Osteoblast (primary cell): Measurements from ENCODE around the gene ISLR2.

- CAGE, long polyA plus RNA, result no peak
- RRBS, result no CpG with 5 or more reads among the region's 3 CpGs
Measured at GRCh38 chr15:73374479-73374776, 5.7 kb upstream of the HCN4 start.

DNA sequence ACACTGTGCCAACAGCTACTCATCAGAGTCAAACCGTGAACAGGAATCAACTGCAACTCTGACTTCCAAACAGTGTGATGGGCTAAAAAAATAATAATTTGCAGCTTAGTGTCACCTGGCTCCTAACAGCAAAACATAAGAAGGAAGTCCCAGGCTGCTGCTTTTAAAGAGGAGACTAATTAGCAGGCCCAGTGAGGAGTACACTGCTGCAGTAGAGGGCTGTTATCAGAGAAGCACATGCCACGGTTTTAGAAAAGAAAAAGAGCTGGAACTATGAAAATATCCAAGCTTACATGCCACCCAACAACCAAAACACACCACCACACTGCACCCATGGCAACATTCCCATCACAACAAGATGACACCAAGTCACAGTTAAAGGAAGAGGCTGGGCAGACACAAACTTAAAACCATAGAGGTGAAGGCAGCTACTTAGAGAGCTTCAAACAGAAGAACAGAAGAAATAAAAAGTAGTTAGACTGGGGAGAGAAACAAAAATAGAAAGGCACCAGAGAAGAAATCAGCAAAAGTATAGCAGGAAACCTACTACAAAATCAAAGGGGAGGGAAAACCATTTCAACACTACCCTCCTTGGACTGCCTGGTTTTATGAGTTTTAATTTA, 37.0 kb downstream of the NPTN start:
- CAGE, long polyA plus RNA, result no peak
- RRBS, result no CpG with 5 or more reads among the region's 2 CpGs

DNA sequence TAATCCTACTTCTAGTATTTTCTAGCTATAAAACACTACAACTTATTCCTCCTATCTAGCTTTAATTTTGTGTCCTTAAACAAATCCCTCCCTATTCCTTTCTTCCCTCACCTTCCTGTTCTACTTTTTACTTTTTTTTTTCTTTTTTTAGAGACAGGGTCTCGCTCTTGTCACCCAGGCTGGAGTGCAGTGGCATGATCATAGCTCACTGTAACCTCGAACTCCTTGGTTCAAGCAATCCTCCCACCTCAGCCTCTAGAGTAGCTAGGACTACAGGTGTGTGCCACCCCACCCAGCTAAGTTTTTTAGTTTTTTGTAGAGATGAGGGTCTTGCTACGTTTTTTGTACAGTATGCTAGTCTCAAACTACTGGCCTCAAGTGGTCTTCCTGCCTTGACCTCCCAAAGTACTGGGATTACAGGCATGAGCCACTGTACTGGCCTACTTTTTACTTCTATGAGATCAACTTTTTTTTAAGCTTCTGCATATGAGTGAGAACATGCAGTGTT, 23.2 kb downstream of the NPTN start:
- CAGE, long polyA plus RNA, result no peak
- RRBS, result no CpG with 5 or more reads among the region's 3 CpGs

DNA sequence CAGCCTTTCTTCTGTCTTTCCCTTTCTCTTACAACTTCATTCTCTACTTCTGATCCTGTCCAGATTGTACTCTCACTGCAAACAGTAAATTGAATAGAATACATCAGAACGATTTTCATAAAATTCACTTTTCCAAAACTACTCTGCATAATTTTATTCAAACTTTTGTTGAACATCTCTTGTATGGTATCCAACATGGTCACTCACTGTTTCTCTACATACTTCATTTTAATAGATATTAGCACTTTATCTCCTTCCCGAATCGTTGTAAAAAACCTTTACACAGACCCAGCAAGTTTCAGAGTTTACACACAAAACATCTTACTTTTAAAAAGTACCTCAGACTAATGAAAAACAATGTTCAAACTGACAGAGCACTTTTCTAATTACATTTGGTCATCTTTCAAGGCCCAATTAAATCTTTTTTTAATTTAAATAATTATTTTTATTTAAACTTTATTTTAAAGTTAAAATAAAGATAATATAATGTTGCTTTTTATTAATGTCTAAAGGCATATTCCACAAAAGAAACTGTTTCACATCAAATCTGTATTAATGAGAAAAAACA, 4.8 kb downstream of the NPTN start:
- CAGE, long polyA plus RNA, result no peak
- RRBS, result no CpG with 5 or more reads among the region's 3 CpGs

DNA sequence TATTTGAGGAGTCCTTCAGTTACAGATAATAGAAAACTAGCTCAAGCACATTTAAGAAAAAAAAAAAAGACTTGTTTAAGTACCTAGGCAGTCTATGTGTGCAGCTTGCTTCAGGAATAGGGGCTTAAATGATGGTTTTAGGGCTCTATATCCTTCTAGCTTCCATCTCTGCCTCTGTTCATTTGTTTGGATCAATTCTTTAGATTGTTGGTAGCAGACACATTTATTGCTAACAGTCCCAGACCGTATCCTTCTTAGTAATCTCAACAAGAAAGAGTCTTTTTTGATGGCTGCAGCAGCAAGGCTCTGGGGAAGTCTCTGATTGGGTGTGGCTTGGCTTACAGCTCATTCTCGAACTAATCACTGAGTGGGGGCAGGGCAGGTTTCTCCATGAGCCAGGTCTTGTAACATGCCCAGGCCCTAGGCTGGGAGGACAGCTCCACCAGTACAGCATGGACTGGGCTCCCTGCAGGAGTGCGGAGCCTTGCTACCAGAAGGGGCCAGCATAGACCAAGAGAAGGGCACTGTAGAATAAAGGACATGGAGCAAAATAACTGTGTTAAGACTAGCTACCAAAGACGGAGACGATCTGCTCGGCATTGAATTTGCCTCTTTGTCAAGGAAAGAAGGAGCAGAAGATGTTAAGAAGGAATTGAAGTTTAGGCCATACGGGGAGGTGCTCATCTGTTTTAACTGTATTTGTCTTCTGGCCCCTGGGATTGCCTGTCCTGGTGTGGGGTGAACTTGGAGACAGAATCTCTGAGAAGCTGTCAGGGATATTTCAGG, 7.2 kb downstream of the CD276 start:
- CAGE, long polyA plus RNA, result no peak
- RRBS, result no CpG with 5 or more reads among the region's 7 CpGs

GRCh38 chr15:73712657-73714051, 29.0 kb downstream of the CD276 start:
- CAGE, long polyA plus RNA, result no peak
- RRBS, result no CpG with 5 or more reads among the region's 19 CpGs

DNA sequence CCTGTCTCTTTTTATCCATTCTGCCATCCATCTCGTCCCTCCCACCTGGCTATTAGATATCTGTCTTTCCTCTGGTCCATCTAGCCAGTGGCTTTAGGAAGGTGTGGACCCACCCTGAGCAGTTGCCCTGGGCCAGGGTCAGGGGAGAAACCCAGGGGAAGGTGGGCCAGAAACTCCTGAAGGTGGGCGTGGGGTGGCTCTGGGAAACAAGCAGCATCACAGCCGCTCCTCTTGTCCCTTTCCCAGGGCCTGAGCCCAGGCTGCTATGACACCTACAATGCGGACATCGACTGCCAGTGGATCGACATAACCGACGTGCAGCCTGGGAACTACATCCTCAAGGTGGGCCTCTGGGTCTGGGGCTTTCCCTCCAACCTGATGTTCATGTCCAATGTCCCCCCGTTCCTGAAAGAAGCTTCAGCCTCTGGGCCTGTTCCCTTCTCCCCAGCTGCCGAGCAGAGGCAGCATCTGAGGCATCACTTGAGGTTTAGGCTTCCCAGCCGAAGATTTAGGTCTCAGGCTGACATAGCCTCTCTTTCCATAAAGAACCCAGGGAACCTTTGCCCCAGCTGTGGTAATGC, 21.4 kb downstream of the LOXL1 start:
- CAGE, long polyA plus RNA, result no peak
- RRBS, result no CpG with 5 or more reads among the region's 11 CpGs

DNA sequence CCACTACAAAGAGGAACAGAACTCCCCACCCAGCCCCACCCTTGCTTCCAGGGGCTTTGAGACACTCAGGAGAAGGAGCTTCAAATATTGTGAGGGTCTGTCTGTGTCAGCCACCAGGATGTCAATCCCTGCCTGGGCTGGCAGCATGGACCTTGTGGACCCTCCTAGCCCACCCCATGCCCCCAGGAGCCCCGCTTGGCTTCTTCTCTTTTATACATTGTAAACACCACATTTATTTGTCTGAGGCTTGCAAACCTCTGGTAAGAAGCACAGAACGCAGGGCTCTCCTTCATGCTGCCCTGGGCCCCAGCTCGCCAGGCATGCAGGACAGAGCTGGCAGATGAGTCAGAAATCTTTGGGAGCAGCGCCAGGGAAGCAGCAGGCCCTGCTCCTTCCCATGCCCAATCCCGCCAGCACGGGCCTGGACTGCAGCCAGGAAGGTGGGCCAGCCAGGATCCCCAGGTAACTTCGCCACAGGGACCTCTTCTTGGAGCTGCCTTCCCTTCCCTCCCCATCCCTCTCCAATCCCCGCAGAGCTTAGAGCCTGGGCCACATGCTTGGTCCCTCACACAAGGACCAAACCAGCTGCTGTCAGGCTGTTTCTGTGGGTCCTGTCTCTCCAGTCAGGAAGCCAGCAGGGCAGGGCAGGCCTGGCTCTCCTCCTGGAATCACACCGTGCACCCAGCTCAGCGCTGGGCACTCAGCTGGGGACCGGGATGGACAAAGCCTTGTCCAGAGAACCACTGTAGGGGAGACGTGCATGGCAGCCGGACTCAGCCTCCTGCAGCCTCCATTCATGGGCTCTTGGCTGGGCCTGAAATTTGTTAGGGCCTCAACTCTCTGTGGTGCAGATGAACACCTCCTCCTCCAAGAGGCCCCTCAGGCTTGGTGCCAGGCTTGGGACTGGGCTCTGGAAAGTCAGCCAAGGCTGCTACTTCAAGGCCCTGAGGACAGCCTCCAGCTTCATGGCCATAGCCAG, 8.8 kb downstream of the STOML1 start:
- CAGE, long polyA plus RNA, result no peak
- RRBS, result 38% methylated on average over 1 of the region's 13 CpGs

- CAGE, long polyA plus RNA, result no peak
- RRBS, result no CpG with 5 or more reads among the region's 36 CpGs
Measured at GRCh38 chr15:73997739-73998572, 3.4 kb downstream of the PML start.

DNA sequence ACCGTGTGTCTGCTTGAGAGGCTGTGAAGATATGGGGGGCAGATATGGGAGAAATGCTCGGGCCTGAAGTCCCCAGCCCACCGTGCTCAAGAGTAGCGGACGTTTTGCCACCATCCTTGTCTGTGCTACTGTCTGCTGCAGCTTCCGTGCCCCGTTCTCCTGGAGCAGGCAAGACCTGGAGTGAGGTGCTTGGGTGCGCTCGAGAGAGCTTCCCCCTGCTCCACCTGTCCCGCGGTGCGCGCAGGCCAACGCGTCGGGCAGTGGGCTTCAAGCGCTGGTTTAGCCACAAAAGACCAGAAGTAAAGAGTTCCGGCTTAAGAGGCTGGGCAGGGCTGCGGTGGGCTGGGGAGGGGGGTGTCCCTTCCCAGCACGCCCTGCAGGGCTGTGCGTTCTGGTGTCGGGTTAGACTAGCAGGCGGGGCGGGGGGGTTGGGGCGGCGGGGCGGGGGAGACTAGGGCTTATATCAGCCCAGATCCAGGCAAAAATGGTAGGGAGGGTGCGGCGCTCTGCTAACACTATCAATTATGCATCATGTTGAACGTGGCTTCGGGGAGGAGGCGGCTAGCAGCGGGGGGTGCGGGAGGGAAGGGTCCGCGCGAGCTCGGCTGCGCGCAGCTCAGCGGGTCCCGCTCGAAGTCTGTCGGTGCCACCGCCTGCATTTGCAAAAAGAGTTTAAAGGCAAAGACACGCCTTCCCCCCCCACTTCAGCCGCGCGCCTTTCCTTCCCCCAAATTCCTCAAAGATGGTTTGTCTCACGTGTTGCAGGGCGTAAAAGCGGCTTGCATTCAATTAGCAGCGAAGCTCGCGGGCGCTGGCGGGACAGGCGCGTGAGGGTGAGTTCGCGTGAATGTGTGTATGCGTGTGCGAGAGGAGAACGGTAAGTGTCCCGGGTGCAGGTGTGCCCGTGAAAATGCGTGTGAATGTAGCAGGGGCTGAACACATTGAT, at the start of gene ISLR2:
Gene ISLR2, plus strand, starts transcription at position 798 of the 946 bp plus-strand sequence.
- CAGE, long polyA plus RNA, result no peak
- RRBS, result no CpG with 5 or more reads among the region's 67 CpGs

DNA sequence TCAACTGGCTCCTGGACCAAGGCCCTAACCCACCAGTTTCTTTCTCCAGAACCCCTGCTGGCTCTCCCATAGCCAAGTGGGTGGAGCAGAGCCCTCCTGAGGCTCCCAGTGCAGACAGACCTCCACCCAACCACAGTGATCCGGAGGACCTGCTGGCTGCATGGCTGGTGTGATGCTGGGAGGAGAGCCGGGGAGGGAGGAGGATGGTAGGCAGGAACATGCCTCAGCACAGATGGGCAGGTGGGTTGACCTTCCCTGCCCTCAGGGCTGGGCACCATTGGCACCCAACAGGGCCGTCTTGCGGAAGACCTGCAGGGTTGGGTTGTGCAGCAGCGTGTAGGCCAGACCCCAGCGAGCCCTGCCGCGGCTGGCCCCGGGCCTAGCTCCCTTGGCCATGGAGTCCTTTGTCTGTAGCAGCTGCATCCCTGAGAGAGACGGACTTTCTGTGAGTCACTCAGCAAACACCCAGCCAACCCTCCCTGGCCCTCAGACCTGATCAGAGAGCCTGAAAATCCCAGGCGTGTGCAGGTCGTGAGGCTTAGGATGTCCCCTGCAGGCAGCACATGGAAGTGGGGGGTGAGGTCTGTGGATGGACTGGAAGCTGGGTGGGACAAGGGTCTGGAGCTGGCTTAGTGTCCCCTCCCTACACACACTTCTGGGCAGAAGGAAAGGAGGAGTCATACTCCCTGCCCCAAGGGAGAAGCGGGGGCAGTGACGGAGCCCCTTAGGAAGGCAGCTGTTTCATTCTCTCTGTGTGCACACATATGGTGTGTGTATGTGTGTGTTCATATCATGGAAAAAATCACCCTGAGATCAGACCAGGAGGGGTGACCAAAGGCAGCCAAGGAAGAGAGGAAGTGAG, 6.5 kb downstream of the ISLR start:
- CAGE, long polyA plus RNA, result no peak
- RRBS, result 20% methylated on average over 2 of the region's 14 CpGs

- CAGE, long polyA plus RNA, result no peak
- RRBS, result no CpG with 5 or more reads among the region's 8 CpGs
Measured at GRCh38 chr15:74350621-74351076, 16.8 kb downstream of the CYP11A1 start.

GRCh38 chr15:74396346-74396880, 29.0 kb upstream of the CYP11A1 start:
- CAGE, long polyA plus RNA, result no peak
- RRBS, result no CpG with 5 or more reads among the region's 12 CpGs

DNA sequence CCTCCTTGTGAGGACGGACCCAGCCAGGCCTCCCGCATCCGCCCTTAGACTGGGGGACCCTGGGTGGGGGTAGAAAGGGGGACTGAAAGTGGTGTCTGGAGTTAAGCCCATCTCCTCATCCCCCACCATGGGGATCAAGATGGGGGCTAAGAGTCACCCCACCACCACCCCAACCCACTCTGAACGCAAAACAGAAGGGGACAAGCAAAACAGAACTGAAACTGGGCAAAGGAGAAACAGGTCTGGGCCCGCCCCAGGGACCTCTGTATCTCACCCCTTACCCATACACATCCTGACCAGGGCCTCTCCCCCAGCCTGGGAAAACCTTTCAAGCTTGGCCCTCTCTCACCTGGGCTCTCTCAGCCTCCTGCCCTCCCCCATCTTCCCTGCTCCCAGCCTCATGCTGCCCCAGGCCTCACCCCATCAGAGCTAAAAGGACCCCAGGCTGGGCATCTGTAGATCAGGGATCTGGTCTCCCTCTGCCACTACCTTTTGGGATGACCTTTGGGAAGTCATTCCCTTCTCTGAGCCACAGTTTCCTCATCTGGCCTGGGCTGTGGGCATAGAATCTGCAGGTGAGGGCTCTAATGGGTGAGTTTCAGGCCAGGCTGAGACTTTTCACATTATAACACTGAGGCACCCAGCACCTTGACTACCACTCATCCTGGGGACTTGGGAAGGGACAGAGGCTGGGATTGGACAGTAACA, 30.0 kb upstream of the CYP11A1 start:
- CAGE, long polyA plus RNA, result no peak
- RRBS, result no CpG with 5 or more reads among the region's 5 CpGs

DNA sequence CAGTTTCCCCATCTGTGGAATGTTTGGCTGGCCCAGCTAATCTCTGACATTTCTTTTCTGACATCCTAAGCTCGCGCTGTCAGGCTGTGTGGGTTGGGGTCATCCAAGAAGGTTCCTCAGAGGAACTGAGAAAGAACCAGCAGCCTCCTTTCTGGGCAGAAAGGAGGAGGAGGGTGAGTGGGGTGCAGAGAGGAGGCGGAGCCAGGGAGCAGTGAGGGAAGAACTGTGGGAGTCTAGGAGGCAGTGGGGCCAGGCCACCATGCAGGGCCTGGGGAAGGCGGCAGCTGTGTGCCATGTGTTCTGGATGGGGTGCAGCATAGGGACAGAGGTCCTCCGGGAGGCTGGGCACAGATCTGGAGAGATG, 5.3 kb downstream of the SEMA7A start:
- CAGE, long polyA plus RNA, result no peak
- RRBS, result no CpG with 5 or more reads among the region's 5 CpGs

DNA sequence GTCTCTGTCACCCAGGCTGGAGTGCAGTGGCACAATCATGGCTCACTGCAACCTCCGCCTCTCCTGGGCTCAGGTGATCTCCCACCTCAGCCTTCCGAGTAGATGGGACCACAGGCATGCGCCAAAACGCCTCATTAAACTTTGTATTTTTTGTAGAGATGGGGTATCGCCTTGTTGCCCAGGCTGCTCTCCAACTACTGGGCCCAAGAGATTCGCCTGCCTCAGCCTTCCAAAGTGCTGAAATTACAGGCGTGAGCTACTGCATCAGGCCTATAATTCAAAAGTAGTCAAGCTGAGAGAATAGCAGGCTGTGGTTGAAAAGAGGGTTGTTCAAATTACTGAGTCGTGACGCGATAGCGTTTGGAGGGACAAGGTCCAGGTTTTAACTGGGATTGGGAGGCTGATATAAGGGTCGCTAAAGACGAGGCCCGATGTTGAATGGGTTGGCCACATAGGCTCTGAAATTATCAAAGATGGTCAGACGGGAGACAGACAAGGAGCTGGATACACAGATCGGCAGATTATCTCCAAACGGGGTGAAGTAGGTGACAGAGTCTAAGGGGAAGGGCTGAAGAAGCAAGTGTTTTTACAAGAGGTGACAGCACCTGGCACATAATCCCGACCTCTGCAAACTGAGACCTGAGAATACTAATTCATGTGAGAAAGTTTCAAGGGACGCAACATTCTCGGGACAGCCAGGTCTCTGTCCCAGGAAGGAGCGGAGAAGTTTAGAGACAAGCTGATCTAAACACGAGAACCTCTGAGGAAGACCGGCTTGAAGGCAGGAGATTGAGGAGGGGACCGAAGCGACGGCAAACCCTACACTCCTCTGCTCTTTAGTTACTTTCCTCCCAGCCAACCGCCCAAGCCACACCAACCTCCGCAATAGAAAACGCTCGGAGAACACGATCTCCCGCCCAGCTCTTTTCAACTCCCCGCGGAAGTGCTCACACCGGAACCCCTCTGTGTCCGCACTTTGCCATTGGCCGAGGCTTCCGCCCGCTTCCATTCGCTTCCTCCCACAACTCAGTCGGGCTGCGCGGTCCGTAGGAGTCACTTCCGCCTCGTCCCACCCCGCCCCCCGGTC, 657 bp upstream of the ARID3B start:
- CAGE, long polyA plus RNA, result no peak
- RRBS, result no CpG with 5 or more reads among the region's 48 CpGs

DNA sequence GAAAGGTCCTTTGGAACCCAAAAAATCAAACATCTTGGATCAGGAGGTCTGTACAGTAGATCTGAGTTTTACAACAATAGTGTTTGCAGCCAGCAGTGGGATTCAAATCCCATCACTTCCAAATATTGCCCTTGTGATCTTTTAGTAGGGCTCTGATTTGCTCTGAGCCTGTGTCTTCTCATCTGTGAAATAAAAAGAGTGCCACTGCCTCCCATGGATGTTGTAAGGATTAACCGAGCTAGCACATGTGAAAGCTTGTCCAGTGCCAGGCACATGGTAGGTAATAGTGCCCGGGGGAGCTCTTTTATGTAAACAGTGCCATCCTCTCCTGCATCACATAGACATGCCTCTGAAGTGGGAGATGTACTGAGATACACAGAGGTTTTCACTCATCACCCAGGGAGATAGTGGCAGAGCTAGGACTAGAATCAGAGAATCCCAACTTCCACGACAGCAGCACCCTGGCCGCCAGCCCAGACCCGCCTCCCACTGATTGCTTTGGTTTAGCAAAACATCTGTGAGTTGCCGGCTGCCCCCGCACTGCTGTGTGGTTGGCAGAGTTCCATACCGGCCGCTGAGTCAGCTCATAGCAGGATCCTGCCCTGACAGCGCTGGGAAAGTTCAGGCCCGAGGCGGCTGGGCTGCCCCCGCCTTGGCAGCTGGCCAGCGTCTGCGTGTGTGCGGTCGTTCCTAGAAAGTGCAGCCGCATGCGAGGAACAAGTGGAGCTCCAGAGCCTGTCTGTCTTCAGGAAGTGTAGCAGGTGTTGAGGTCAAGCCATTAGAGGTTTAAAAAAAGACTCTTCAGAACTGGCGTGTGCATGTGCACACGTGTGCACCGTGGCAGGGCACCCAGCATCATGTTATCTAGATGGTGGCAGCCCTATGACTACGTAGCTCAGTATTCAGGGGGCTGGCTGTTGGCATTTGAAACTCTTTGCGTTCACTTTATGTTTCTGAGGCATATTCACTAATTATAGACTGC, 5.0 kb downstream of the ARID3B start:
- CAGE, long polyA plus RNA, result no peak
- RRBS, result 0% methylated on average over 2 of the region's 24 CpGs

DNA sequence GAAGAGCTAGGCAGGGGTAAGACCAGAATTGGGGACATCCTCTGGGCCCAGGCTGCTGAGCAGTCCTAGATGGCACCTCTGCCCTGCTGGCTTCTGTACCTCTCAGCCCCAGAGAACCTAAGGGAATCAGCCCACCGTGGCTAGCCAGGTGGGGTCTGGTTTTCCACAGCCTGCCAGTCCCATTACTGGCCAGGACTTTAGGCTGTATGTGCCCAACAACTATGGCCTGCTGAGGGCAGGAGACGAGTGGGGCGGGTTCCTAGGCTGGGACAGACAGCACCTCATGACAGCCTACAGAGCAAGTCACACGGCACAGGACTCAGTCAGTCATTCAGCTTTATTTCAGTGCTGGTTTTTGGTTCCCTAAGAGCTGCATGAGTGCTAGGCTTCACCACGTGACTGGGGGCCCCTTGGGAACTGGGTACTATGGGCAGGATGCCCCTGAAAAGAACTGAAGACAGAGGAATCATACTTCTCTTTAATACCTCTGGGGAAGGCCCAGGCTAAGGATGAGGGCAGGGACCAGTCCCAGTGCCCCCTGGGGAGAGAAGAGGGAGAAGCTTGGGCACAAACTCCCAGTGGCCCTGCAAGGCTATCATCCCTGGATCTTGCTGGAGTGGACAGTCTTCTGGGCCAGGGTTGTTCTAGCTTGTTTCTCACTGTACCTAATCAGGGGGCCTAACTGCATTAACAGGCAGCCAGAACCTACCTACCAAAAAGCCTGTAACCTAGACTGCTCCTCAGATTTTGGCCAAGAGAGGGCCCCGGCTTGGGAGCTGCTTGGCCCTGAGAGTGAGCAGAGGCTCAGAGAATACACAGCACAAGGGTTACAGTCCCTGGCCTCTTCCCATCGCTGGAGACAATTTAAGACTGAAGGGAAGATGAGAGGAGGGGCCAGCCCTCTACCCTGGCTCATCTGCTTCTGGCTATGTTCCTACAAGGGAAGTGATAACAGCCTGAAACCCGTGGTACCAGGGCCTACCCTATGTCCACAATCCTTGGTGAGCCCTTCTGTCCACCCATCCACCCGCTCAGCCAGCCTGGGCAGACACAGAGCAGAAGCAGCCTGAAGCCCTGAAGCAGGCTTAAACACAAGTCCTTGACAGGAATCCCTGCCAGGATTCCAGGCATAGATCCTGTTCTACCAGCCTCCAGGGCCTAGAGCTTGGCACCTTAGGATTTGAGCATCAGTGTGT, 15.0 kb downstream of the CLK3 start:
- CAGE, long polyA plus RNA, result no peak
- RRBS, result no CpG with 5 or more reads among the region's 9 CpGs

DNA sequence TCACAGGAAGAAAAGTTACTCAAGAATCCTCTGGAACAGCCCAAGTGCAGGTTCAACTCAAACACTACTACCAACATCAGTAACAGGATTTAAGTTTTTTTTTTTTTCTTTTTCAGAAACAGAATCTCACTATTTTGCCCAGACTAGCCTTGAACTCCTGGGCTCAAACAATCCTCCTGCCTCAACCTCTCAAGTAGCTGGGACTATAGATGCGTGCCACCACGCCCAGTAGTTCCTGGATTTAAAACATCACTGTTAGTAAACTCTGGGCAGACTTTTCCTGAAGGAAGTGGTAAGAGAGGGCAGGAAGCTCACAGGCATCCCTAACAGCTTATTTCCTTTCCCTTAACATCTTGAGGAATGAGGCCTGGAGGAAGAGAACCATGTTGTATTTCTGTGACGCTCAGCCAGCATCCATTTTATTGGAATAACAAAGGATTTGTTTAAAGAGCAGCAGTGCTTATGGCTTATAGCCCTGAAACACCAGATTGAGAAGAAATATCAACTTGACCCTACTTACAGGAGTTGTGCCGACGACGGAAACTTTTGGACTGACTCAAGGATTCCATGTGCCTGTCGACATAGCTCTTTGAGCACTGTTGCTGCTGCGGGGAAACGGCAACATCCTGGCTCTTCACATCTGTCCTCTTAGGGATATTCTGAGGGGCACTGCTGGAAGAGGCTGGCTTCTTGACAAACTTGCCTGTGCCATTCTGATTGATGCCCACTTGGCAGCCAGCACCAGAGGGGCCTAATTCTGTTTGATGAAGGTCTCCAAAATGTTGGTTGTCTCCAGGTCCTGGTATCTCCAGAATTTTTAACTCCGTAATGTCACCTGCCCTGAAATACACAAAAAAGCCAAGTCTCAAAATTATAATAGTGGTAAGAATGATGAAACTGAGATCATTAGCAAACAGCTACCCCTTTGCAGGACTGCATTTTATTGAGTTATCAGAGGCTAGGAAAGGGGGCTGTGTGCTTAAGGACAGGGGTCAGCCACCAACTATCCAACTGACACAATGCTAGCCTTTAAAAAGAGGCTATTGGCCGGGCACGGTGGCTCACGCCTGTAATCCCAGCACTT, 24.5 kb downstream of the EDC3 start:
- CAGE, long polyA plus RNA, result no peak
- RRBS, result no CpG with 5 or more reads among the region's 13 CpGs

GRCh38 chr15:74780694-74781603, 931 bp upstream of the CSK start:
- CAGE, long polyA plus RNA, result no peak
- RRBS, result no CpG with 5 or more reads among the region's 20 CpGs